Left lung (tissue), 1 donor: ENCODE measurements around the gene CBX7.

- PRO-cap, result no peak
Measured at GRCh38 chr22:38967650-38968366, 10.4 kb downstream of the APOBEC3A start.

GRCh38 chr22:39152140-39153319 is at the start of gene CBX7:
Gene CBX7, minus strand, starts transcription at chr22:39152680.
- PRO-cap, result bidirectional peak, plus-strand start at chr22:39152452, minus-strand start at chr22:39152429; bidirectional peak, plus-strand start at chr22:39152954, minus-strand start at chr22:39152572

- PRO-cap, result no peak
Measured at GRCh38 chr22:39176016-39176725, 23.7 kb upstream of the CBX7 start.

- PRO-cap, result no peak
Measured at GRCh38 chr22:39179395-39179885, 27.0 kb upstream of the CBX7 start.

DNA sequence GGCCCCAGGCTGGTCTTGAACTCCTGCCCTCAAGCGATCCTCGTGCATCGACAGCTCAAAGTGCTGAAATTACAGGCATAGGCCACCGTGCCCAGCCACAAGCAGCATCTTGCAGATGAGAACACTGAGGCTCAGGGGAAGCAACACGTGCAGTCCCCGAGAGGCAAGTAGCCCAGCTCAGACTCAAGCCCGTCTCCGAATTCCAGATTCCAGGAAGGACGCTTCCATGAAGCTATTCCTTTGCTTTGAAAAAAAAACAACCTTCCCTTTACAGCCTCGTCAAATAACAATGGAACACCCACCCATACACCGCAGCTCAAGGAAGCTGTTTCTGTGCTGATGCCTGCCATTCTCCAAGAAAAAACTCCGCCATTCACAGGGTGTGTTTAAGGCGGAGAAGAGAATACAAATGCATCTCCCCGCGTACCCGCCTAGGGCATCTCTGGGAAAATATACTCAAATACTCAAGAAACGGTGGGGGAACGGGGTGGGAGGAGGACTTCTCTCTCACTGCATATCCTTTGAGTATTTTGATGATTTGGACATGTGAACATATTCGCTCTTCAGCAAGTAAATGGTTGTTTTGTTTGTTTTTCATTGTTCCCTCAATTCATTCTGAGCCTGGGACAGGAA is 34.7 kb upstream of the PDGFB start:
- PRO-cap, result no peak

GRCh38 chr22:39662300-39662908 is 91.9 kb downstream of the CACNA1I start:
- PRO-cap, result no peak

DNA sequence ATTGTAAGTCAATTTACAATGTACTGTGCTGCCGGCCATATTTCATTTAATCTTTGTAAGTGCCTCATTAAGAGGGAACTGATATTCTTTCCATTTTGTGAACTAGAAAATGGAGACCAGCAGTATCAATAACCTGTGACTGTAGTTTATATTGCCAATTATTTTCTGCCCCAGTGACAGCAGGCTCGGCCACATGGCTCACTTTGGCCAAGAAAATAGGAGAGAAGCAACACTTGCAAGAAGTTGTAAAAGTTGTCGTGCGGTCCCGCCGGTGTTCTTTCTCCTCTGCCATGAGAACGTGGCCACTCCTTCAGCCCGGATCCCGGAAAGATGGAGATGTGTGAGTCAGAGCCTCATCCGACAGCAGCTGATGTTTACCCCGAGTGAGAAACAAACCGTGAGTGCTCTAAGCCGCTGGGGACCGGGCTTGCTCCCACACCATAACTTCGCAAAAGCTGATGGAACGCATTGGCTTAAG is 156.9 kb downstream of the CACNA1I start:
- PRO-cap, result no peak

- PRO-cap, result no peak
Measured at GRCh38 chr22:39959568-39960041, 592 bp upstream of the TMA7B start.

DNA sequence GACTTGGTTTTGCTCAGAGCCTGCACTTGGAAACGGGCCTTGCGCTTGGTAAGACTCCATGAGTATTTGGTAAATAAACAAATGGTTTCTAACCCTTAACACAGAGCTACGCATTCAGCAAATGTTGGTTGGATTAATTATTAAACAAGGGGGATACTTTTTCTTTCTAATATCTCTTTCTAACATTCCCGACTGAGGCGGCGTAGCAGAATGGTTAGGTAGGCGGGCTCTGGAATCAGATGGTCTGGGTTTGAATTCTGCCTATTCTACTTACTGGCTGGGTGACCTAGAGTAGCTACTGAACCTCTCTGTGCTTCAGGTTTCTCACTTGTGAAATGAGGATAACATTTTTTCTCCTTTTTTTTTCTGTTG is 3.5 kb upstream of the FAM83F start:
- PRO-cap, result no peak

- PRO-cap, result no peak
Measured at GRCh38 chr22:39998354-39998716, 3.6 kb downstream of the FAM83F start.

DNA sequence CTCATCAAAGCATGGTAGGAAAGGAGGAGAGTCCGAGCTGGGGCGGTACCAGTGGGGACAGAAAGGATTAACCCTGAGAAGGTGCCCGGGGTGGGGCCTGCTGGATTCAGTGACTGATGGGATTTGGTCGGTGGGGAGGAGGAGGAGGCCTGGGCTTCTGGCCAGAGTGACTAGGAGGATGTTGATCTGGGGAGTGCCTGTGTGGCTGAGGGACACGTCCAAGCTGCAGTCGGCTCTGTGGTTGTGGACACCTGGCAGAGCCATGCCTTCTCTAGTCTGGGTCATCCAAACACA is 14.7 kb downstream of the FAM83F start:
- PRO-cap, result no peak

DNA sequence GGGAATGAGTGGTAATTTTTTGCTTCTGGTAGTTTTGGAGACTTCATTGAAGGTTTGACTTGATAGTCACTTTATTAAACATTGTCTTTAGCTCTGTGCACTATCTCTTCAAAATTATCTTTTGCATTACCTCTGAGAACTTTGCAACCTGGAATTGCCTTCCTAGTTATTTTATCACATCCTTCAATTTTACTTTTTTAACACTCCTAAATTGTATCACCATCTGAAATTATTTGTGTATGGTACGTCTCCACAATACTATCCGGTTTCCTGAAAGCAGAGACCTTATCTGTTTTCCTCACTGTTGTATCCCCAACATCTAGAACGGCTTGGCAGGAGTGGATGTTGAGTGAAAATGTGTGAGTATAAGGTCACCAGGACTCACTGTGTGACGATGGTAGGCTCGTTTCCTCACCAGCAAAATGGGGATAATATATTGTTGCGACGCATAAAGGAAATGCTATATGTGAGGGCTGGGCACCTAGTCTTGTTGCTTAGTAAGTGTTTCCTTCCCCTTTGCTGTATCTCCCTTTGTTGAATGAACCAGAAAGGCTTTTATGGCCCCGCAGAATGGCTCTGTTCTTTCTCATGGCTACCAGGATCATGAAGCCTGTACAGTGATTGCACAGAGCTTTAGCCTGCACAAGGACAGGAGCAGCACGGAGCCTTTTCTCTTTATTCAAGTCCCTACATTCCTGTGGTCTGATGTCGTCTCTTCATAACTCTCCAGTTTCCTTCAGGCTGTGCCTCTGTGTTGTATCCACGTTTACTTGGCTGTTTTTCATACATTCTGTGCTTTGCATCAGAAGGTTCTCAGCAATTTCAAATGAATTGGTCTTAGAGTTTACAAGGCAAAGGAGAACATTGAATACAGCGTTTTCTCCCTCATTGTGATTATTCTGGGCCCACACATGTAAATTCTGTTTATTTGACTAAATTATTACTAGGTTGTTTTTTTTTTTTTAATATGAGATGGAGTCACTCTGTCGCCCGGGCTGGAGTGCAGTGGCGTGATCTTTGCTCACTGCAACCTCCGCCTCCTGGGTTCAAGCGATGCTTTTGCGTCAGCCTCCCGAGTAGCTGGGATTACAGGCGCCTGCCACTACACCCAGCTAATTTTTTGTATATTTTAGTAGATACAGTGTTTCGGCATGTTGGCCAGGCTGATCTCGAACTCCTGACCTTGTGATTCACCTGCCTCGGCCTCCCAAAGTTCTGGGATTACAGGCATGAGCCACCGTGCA is 5.4 kb downstream of the TNRC6B start:
- PRO-cap, result unidirectional peak, minus-strand start at position 605 of the sequence

- PRO-cap, result no peak
Measured at GRCh38 chr22:40265018-40265841, 81.1 kb upstream of the ADSL start.

GRCh38 chr22:40277324-40277912 is 68.9 kb upstream of the ADSL start:
- PRO-cap, result no peak

GRCh38 chr22:40323409-40324446 is 22.6 kb upstream of the ADSL start:
- PRO-cap, result no peak

- PRO-cap, result unidirectional peak, minus-strand start at chr22:40324654
Measured at GRCh38 chr22:40324447-40325182, 21.7 kb upstream of the ADSL start.

DNA sequence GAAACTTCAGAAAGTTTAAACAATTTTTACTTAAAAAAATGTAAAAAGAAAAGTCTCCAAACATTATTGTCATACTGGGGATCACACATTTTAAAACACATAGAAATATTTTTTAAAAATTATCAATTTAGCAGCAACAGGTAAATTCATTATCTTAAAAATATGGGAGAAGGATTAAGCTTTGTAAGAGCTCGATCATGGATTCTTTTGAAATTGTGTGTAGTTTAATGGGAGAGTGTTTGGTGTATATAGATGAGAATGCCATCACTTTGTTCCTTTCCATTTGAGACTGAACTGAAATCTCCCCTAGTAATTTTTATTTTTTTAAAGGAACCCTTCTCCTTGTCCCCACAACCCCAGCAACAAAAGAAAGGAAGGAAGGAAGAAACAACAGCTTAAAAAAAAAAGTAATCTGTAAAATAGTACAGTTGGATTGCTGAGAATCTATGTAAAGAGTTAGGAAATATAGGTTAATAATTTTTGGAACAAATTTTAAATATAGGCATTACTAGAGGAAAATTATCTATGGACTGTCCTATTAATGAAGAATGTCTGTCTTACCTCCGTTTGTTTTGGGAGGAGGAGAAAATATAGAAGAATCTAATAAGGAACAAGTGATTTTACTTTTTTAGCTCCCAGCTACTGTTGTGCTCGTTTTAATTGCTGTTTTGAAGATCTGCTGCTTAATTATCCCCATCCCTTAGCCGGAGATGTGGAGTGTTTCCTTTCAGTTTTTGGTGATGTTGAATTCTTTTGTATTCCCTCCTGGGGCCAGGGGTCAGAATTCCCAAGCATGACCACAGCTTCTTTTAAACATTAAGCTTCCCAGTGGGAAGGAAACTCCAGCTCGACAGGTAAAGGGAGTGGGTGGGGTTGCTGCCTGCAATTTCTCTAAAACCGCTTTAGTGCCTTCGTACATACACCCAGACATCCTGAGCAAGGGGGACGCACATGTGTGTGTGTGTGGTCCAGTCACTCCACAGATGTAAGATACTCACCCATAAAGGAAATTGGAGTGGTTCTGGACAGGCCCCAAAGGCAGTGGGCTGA is 19.7 kb upstream of the ADSL start:
- PRO-cap, result no peak

DNA sequence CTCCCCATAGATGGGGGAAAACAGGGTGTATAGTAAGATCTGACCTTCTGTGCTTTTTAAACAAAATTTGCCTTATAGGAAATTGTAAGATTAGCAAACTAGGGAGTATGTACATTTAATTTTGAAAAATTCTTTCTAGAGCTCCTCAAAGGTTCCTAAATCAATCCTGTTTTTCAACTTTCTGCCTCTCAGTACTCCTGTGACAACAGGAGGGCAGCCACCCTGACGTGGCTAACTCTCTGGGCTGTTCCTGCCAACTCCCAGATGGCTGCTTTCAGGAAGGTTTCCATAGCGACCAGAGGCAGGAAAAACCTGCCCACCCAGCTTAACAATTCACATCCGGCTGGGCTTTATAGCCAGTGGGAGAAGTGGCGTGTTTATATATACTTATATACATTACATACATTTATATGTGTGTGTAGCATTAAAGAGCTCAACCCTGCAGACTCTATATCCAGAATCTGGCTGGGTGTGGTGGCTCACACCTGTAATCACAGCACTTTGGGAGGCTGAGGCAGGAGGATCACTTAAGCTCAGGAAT is 26.5 kb downstream of the SGSM3 start:
- PRO-cap, result no peak

DNA sequence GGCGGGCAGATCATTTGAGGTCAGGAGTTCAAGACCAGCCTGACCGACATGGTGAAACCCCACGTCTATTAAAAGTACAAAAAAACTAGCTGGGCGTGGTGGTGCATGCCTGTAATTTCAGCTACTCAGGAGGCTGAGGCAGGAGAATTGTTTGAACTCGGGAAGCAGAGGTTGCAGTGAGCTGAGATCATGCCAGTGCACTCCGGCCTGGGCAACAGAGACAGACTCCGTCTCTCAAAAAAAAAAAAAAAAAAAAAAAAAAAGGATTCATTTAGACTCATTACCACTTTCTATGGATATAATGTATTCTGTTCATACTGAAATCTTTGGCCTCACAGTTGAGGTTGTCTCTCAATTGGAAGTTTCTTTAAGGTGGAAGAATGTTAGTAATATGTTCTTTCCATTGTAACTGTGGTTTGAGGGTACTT is 128.2 kb downstream of the MRTFA start:
- PRO-cap, result no peak

DNA sequence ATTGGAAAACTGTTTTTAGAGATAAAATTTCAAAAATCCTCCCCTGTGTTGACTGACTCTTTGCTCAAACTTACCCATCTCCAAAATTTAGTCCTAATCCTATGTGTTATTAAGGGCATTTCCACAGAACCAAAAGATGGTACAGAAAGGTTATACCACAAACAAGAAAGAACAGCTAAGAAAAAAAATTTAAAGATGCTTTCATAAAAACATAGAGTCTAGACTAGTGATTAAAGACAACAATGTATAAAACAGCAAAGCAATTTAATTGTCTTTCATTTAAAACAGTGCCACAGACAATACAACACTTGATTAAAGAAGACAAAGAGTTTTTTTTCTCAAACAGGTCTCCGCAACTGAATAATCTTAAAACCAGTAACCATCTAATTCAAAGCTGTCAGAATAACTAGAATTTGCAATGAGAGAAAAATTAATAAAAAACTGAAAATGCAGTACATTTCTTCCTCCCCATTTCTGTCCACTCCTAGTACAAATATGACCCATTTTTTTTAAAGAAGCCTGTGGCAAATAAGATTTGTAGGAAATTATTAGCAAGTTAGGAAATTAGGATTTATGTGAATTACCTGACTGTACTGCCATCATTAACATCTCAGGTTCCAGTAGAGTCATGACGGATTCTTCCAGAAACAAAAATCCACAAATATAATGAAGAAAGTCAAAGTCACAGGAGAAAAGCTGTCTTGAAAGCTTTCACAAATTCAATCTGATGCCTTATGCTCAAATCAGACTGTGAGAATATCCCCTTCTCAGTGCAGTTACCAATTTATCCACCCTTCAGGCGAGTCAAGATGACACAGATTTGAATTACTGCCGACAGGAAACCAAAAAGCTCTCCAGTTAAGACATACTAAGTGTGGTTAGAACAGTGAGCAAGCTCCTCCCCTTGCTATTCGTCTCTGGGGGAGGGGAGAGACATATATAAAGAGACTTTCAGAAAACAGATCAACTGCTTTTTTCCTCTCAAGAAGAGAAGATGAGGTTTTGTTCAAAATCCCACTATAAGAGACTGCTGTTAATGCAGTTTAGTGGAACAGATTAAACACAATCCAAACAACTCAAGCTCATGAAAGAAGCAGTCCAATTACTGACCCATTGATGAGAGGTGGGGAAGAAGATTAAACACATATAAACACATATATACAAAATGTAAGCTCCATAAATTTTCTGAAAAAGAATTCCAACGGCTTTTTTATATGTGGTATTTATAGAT is 103.1 kb downstream of the MRTFA start:
- PRO-cap, result unidirectional peak, minus-strand start at position 758 of the sequence